Right ventricle myocardium (tissue), 1 donor: ENCODE measurements around the gene GP9.

DNA sequence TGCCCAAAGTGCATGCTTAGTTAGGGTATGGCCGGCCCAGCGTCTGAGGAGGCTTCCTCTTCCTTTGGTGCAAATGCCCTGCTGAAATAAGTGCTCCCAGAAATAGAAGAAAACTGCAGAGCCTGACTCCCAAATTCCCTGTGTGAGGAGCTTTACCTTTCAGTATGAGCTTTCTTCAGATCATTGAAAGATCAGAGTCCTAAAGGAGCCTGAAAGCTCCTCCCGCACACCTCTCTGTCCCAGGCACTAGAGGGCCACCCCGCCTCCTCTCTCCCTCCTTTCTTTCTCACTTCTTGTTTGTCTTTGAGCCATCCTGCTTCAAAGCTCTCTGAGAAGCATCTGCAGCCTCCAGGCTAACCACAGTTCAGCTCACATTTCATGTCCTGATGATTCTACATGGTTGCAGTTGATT lies 31.3 kb downstream of the MGLL start:
- PRO-cap, 2 experiments = no peak in any of the 2 experiments

DNA sequence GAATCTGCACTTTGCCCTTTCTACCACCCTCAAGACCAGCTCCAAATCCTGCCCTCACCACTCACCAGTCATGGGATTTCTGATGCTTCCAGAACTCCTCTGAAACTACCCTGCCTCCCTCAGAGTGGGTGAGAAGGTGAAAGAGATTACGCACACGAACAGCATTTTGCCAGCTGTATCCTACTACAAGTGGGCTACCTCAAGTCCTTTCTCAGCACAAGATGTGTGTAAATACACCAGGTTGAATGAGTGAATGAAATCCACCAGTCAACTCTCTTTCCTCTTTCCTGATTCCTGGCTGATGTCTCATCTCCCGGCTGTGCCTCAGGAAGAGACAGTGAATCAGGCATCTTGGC lies 23.0 kb downstream of the MGLL start:
- PRO-cap, 2 experiments = no peak in any of the 2 experiments

DNA sequence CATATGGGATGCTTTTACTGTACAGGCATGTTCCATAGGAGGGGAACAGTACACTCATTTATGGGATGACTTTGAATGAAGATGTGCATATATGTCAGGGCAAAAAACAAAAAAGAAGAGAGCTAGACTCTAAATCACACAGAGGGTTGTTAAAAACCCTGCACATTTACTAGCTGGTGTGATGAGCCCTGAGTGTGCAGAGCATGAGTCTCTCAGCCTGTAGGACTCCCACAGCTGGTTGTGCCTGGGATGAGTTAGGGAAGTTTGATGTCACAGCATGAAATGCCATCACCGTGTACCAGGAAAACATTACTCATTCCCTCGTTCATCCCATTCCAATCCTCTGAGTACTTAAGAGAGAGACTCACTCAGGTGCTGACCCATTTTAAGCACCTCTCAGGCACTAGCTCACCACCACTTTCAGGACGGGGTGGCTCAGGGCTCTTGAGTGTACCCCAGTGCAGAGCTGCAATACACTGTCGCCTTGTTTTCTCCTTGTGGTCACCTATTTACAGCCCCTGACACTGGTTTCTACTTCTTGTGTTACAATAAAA lies 18.8 kb downstream of the MGLL start:
- PRO-cap, 2 experiments = no peak in any of the 2 experiments

DNA sequence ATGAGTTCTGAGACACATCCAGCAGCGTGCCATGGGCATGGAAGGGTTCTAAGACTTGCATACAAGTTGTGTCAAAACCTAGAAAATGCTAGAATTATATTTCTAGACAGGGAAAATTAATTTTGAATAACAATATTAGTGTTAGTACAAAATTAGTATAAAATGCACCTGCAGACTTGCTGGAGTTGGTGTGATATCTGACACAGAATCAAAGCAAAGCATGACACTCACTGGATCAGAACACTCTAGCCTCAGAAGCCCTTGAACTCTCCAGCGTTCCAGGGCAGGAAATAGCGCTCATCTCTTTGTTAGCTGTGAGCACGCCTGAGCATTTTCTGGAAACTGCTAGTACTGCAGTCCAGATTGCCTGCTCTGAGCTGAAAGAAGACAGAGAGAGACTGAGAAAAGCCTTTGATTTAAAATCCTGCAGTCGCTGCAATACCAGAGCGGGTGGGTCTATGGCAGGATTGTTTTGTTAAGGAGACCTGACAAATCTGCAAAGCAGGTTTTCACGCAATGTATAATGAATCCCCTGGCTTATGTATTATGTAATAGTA lies 25.7 kb upstream of the MGLL start:
- PRO-cap, 2 experiments = no peak in any of the 2 experiments

GRCh38 chr3:128052803-128053091 lies 510 bp downstream of the SEC61A1 start:
- PRO-cap, 2 experiments = no peak in any of the 2 experiments

DNA sequence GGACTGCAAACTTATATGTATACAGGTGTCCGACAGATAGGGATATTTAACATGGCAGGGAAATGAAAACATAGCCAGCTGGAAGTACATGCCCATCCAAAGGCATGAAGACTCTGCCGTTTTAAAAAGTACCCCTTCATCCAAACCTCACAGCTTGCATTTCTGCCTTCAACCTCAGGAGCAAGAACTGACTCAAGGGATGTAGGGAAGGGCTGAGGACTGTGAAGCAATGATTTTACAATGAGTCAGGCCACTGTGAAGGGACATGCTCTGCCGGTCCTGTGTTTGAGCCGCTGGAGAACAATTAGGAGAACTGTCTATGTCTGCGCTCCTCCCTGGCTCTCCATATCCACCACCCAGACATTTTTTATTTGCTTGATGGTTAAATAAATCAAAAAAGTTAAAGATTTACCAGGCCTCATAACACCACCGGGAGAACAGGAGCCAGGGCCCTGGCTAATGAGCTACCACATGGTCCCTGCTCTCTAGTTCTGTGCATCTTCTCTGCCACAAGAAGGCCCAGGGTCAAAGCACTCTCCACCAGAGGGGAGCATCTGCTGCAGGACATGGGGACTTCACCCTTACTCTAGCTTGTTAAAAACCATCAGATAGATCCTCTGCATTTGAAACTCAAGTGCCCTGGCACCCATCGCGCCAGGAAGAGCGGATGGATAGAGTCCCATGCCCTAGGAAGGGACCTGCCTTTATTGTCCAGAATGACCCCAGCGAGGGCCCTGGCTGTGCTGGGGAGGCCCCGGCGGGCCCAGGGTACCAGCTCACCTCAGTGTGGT lies 29.7 kb downstream of the SEC61A1 start:
- PRO-cap, 2 experiments = no peak in any of the 2 experiments

DNA sequence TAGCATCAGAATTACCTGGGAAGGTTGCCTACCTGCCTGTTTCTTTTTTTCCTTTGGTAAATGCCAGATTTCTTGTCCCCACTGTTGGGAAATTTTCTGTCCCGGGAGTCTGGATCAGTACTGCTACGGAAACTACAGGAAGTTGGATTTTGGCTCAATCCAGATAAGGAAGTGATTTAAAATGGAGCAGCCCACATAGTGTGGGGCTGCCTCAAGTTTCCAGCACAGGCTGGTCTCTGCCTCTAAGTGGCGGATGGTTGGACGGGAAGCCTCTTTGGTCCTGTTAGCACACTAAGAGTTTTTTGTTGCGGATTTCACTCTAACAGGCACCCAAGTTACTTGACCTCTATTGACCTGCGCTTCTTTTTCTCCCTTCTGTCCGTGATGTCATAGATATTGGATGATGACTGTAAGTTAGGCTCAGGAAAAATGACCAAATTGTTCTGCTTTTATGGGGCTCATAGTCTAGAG lies 54.7 kb downstream of the EEFSEC start:
- PRO-cap, 2 experiments = no peak in any of the 2 experiments

- PRO-cap, 2 experiments = peak in 1 of 2 experiments; most common minus-strand start chr3:128235651 (in 1)
Measured at GRCh38 chr3:128235315-128236087, 82.2 kb downstream of the EEFSEC start.

- PRO-cap, 2 experiments = no peak in any of the 2 experiments
Measured at GRCh38 chr3:128278867-128279437, 125.7 kb downstream of the EEFSEC start.

DNA sequence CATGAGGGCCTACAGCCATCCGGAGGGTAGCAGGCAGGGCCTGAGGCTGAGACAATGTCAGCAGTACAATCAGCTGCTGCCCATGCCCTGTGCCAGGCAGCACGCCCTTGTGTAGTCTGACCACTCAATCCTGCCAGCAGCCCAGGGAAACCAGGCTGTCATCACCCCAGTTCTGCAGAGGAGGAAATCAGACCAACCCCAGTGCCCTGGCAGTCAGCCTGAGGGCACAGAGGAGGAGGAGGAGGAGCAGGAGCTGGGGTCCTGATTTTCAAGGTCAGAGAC lies 100.4 kb downstream of the DNAJB8 start:
- PRO-cap, 2 experiments = peak in 2 of 2 experiments; most common plus-strand start position 212 of the sequence (in 2)

DNA sequence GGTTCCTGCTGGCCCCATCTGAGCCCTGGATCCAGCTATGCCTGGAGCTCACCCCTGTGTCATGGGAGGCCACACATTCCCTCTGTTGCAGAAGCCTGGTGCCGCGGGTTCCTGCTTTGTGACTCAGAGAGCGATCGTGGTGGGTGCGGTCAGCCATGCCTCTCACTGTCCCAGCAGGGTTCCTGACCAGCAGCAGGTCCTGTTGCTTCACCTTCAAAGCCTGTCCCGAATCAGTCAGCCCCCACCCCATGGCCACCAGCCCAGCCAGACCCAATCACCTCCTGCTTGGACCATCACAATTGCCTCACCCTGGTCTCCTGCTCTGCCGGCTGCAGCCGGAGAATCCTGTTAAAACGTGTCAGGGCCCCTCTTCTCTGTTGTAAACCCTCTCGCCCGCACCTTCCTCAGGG lies 49.8 kb downstream of the DNAJB8 start:
- PRO-cap, 2 experiments = no peak in any of the 2 experiments

DNA sequence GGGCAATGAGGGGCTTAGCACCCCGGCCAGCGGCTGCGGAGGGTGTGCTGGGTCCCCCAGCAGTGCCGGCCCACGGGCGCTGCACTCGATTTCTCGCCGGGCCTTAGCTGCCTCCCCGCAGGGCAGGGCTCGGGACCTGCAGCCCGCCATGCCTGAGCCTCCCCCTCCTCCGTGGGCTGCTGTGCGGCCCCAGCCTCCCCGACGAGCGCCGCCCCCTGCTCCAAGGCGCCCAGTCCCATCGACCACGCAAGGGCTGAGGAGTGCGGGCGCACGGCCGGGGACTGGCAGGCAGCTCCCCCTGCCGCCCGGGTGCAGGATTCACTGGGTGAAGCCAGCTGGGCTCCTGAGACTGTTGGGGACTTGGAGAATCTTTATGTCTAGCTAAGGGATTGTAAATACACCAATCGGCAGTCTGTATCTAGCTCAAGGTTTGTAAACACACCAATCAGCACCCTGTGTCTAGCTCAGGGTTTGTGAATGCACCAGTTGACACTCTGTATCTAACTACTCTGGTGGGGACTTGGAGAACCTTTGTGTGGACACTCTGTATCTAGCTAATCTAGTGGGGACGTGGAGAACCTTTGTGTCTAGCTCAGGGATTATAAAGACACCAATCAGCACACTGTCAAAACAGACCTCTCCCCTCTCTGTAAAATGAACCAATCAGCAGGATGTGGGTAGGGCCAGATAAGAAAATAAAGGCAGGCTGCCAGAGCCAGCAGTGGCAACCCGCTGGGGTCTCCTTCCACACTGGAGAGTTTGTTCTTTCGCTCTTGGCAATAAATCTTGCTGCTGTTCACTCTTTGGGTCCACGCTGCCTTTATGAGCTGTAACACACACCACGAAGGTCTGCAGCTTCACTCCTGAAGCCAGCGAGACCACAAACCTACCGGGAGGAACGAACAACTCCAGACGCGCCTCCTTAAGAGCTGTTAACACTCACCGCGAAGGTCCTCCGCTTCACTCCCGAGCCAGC lies 3.2 kb upstream of the RPN1 start:
- PRO-cap, 2 experiments = no peak in any of the 2 experiments

GRCh38 chr3:128742672-128743274 lies 16.8 kb downstream of the RAB7A start:
- PRO-cap, 2 experiments = no peak in any of the 2 experiments

DNA sequence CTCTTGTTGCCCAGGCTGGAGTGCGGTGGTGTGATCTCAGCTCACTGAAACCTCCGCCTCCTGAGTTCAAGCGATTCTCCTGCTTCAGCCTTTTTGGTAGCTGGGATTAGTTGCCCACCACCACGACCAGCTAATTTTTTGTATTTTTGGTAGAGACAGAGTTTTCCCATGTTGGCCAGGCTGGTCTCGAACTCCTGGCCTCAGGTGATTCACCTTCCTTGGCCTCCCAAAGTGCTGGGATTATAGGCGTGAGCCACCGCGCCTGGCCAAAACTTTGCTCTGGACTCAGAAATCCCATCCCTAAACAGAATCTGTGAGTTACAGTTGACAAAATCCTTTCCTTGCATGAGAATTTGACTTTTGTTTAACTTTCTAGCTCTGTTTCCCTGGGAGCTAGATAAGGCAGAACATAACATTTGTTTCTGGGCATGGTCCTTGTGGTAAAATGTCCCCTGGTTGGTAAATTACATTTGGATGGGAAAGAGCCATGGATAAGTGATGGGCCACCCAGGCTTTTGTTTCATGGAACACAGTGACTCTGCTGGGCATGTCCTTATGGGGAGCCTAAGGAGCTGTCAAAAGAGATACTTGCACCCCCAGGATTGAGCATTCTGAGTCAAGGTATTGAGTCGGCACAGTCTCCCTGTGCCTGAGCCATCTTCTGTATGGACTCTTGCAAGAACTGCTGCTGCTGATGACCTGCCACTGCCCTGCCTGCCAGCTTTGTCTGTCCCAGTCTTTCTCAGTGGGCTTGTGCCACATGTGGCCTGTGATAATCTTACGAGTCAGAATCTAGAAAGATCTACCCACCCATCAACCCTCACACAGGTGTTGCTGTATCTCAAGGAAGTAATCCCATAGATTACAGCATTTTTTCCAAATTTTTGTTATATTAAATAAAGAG lies 65.4 kb downstream of the RAB7A start:
- PRO-cap, 2 experiments = no peak in any of the 2 experiments

GRCh38 chr3:128864320-128865026 lies 14.9 kb upstream of the ACAD9 start:
- PRO-cap, 2 experiments = no peak in any of the 2 experiments

- PRO-cap, 2 experiments = no peak in any of the 2 experiments
Measured at GRCh38 chr3:129060656-129061076, at the start of gene GP9. Gene GP9 (plus strand): TSS chr3:129060779.

- PRO-cap, 2 experiments = no peak in any of the 2 experiments
Measured at GRCh38 chr3:129087365-129087818, 26.8 kb downstream of the GP9 start.

DNA sequence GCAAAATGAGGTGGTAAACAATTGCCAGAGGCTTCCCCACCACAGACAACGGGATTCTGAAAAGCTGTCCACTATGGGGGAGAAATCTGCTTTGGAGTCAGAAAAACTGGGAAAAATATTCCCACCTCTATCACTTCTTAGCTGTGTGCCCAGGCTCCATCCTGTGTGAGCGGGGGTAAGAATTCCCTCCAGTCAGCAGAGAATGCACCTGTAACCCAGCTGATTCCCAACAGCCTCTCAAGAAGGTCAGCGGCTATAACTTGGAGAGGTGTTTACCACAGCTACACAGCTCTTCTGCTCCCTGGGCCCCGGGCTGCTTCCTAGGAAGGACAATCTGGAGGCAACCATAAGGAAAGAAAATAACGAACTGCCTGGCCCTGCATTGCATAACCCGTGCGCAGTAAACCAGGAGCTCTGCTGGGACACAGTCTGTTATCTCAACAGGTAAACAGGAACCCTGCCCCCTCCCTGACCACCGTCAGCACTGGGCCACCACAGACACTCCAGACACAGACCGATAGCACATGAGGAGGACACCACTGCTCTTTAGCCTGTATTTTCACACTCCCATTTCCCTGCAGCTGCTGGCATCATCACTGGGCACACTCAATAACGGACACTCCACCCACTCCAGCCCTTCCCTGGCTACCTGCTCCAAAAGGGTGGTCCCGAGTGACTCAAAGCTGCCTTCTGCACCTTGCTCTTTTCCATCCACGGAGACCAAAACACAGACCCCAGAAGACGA lies 2.1 kb downstream of the RAB43 start:
- PRO-cap, 2 experiments = no peak in any of the 2 experiments

GRCh38 chr3:129165500-129165959 lies 4.7 kb upstream of the ISY1 start:
- PRO-cap, 2 experiments = no peak in any of the 2 experiments

DNA sequence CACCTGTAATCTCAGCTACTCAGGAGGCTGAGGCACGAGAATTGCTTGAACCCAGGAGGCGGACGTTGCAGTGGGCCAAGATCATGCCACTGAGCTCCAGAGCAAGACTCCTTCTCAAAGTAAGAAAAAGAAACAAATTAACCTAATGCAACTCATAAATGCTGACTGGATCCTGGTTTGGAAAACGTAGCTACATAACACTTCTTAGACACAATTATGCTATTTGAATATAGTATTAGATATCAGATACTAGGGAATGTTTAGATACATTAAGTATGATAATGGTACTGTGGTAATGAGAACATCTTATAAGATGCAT lies 5.7 kb upstream of the ISY1 start:
- PRO-cap, 2 experiments = no peak in any of the 2 experiments